Airway epithelial cell (primary cell): ENCODE results near the genes EFEMP1 and PUS10.

DNA sequence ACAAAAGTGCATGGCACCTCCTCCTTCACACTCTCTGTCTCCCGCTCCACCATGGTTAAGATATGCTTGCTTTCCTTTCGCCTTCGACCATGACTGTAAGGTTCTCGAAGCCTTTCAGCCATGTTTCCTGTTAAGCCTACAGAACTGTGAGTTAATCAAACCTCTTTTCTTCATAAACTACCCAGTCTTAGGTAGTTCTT, 42.8 kb downstream of the CFAP36 start:
- RAMPAGE, long total RNA, result no peak

- RAMPAGE, long total RNA, result no peak
Measured at GRCh38 chr2:55609966-55611140, 7.1 kb downstream of the PPP4R3B start.

DNA sequence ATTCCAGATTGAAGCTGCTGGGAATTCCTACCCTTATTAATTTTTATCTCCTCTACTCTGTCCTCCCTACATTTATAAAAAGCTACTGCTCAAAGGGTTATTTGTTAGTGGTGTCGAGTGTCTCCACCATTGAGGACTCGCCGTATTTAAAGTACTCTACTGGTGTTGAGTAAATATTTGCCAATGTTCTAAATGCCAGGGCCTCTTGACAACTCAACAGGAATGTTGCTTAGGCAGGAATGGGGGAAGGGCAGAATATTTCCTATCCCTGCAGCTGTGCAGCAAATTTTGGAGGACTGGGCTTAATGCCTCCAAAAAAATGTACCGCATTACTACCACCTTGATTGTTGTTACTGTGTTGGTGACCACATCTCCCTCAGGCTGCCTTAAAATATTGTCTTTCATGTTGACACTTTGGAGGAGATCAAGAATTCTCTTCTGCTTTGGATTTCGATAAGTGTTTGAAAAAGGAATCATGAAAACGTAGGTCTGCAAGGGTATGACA, 84.4 kb downstream of the EFEMP1 start:
- RAMPAGE, long total RNA, result no peak

DNA sequence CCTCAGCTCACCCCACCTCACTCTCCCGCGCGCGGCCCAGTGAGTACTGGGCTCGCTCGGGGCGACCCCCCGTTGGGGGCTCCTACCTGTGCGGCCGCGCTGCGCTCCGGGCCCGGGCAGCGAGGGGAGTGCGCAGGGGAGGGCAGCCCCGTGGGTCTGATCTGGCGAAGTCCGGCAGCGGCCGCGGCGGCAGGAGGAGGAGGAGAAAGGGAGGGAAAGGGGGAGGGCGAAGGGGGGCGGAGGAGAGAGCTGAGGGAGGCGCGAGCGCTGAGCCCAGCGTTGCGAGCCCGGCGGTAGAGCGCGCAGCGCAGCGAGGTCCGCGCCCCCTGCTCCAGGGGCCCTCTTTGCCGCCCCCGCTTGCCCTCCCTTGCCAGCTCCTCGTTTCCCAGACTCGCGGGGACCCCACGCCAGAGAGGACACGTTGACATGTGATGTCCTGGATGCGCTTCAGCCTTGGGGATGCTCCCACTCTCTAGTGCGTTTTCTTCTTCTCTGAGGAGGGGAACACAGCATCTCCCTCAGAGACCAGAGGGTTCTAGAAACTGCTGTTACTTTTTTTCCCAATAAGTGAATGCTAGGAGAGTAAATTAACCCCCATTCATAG, at the start of gene EFEMP1:
EFEMP1 (minus strand) TSS at position 158 of the 604 bp plus-strand sequence.
- RAMPAGE, long total RNA, result start-site peak on the minus strand centred at position 156 of the sequence, 65 bp wide, 4,538 and 1,679 reads in 2 replicates

DNA sequence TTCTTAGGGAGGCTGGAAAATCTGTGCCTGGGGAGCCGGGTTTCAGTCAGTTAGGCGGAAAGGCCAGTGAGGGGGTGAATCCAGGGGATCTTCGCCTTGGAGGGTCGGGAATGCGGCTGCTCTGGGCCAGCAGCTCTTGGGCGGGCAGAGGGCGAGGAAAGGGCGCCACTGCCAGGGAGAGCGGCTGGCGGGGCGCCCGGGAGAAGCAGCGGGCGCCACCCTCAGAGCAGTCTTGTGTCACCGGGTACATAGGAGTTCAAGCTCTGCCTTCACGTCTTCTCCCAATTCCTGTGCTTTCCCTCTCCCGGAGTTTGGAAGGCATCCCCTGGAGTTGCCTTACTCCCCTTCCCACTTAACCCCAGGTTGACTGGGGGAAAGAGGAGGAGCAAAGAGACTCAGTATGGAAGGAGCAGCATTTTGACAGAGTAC, 1.4 kb downstream of the CCDC85A start:
- RAMPAGE, long total RNA, result no peak

DNA sequence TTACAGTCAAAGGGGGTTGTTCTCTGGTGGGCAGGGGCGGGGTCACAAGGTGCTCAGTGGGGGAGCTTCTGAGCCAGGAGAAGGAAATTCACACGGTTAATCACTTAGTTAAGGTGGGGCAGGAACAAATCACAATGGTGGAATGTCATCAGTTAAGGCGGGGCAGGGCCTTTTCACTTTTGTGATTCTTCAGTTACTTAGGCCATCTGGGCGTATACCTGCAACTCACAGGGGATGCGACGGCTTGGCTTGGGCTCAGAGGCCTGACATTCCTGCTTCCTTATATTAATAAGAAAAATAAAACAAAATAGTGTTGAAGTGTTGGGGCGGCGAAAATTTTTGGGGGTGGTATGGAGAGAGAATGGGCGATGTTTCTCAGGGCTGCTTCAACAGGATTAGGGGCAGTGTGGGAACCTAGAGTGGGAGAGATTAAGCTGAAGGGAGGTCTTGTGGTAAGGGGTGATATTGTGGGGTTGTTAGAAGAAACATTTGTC, 67.0 kb downstream of the VRK2 start:
- RAMPAGE, long total RNA, result no peak

GRCh38 chr2:58448006-58448474, 206.9 kb upstream of the FANCL start:
- RAMPAGE, long total RNA, result no peak

DNA sequence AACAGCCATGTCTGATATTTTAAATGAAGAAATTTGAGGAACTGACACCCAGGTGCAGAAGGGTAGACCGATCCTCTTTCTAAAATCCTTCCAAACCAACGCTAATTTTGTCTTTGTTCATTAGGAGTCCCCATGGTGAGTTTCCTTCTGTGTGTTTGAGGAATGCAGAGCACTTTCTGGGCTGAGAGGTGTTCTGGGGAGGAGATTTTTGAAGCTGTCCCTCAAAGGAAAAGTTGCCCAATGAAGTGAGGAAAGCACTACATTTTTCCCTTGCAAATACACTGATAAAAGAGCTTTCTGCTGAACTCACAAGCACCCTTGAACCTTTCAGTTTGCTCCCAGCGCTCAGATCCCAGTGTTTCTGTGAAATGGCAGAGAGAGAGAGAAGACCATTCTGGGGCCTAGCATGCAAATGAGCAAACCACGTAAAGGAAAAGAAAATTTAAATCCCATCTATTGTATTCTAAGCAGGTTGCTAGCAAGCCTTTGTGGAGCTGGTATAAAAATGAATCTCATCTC, 299.6 kb upstream of the FANCL start:
- RAMPAGE, long total RNA, result no peak

DNA sequence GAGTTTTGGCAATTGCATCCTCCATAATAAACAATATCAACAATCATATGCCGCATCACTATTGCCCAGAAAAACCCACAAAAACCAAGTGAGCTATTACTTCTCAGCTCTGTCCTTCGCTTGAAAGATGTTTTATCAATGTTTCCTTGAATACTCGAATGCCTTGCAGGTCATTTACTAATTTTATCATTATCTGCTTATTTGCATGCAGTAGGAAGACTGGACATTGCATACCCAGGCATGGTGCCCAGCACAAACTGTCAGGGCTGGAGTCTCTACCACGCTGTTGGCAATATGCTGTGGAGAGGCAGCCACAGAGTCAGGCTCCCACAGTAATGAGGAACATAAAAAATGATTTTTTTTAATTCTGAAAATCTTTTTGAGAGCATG, 709.6 kb upstream of the FANCL start:
- RAMPAGE, long total RNA, result no peak

GRCh38 chr2:60515540-60515997, 37.9 kb downstream of the BCL11A start:
- RAMPAGE, long total RNA, result no peak

DNA sequence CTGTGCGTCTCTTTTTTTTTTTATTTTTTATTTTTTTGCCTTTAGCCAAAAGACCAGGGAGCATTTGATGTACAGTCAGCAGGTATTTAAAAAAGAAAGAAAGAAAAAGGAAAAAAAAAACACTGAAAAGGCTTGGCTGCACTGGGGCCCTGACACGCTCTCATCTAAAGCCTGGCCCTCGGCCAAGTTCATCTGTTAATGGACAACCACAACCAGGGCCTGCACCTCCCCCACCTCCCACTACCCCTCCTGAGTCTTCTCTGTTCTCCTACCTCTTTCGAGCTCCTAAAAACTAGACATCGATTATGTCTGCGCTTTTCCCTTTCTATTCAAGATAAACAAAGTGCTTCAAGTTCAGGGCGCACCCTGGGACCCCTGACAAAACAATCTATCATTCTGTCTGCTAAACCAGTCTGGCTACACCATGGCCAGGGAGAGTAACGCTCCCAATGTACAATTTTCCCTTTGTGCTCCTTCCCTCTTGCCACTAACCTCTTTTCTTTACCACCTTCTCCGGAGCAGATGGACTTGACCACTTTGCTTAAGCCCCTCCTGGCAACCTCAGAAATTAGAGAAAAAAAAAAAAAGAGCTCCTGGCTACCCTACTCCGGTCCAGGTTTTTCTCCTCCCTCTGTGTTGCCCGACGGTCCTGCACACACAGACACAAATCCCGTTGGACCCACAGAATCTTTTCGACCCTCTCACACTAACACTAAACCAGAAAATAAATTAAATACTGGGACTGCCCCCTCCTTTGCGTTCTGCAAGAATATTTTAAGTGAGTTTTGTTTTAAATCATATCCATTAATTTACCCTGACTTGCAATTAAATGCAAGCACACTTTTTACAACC, 22.6 kb downstream of the BCL11A start:
- RAMPAGE, long total RNA, result no peak

DNA sequence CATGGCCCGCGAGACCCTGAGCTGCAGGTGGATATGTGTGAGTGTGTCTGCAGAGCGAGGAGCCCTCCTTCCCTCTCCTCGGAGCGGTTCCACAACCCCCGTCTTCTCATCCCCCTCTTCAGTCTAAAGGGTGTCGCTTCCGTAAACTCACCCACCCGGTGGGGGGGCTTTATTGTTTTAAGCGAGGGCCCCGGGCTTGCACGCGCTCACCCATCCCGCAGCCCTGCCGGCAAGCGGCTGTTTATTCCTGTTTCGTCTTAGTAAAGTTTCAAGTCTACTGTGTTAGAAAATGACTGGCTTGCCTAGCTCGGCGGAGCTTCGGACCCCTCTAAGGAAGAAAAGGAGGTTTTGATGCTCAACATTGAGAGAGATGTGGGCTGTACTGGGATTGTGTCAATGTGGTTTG, 2.0 kb upstream of the BCL11A start:
- RAMPAGE, long total RNA, result no peak

GRCh38 chr2:60555815-60556201, 2.4 kb upstream of the BCL11A start:
- RAMPAGE, long total RNA, result no peak

GRCh38 chr2:60556604-60557054, 3.2 kb upstream of the BCL11A start:
- RAMPAGE, long total RNA, result no peak

DNA sequence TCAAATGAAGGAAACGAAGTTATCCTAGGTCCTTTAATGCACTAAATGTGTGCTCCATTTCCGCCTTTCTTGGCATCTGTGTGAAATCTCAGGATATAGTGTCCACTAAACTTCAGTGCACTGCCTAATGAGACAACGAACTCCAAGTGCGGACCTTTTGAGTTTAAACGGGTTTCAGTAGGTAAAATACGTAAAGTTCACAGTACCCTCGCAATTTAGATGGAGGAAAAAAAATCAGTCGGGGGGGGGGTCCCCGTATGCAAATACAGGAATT, 740 bp upstream of the REL start:
- RAMPAGE, long total RNA, result no peak

- RAMPAGE, long total RNA, result no peak
Measured at GRCh38 chr2:60899857-60900252, 18.5 kb downstream of the REL start.

- RAMPAGE, long total RNA, result start-site peak on the minus strand at chr2:61018224-61018295, 39 and 9 reads in 2 replicates
Measured at GRCh38 chr2:61017783-61018467, at the start of gene PUS10. TSS of gene PUS10 (minus strand) at chr2:61018255.

GRCh38 chr2:61115790-61116398, 46.1 kb upstream of the C2orf74 start:
- RAMPAGE, long total RNA, result no peak

DNA sequence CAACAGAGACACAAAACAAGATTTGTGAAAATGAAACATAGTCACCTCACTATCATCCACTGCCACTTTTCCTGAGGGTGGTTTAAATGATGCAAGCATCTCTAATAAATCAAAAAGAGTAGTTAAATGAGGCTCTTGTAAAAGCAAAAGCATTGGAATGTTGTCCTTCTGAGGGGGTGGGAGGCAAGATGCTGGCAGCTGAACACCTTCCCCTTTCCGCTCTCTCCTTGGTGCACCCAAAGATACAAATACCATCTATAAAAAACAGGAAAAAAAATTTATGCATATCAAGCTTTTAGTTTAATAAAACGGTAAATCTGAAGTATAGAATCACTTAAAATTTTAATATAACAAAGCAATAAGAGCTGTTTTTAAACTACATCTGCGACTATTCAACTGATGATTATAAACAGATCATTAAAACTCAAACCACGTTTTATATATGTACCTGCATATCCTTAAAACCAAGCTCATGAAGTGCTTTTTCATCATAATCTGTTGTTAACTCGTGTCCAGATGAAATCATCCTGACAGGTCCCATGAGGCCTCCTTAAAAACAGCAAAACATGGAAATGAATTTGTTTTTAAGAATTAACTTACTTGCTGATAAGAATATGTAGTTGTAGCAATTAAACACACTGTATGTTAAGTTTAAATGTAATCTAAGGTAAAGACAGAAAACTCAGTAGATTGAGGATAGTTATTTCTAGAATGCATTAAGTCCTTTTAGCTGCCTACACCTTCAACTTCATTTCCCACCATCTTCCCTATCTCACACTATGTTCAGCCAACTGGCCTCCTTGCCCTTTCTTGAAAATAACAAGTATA, 139.1 kb downstream of the C2orf74 start:
- RAMPAGE, long total RNA, result no peak

GRCh38 chr2:61460025-61460669, 10.7 kb downstream of the USP34 start:
- RAMPAGE, long total RNA, result no peak